LUHMES (cell line): ENCODE data around the genes SBK2, ZNF667, PEG3 and ZNF17.

DNA sequence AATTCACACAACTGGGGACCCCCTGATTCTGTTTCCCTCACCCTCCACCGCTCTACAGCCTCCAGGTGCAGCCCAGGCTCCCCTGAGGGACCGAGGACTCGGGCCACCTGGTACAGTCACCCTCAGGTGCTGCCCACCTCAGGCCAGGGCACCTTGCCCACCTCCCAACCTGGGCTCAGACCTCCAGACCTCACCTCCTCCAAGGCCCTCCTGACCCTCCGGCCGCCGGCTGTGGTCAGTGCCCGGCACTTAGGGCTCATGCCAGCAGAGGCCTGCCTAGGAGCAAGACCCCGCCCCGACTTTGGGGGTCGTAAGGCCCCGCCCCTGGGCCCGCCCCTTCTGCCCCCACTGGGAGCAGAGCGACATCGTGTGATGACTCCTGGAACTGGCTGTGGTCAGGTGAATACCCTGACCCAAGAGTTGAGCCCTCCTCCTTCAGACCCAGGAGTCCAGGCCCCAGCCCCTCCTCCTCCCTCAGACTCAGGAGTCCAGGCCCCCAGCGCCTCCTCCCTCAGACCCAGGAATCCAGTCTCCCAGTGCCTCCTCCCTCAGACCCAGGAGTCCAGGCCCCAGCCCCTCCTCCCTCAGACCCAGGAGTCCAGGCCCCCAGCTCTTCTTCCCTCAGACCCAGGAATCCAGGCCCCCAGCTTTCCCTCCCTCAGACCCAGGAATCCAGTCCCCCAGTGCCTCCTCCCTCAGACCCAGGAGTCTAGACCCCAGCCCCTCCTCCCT is at the start of gene SBK2:
Gene SBK2, minus strand, starts transcription at position 274 of the 732 bp plus-strand sequence.
- PRO-cap = no peak

GRCh38 chr19:55563264-55563632 is 17.4 kb downstream of the ZNF579 start:
- PRO-cap = no peak

GRCh38 chr19:55637068-55637691 is 3.6 kb upstream of the ZNF580 start:
- PRO-cap = no peak

GRCh38 chr19:55652773-55653253 is 2.0 kb upstream of the U2AF2 start:
- PRO-cap = no peak

GRCh38 chr19:55687097-55687899 is 12.3 kb downstream of the EPN1 start:
- PRO-cap = no peak

DNA sequence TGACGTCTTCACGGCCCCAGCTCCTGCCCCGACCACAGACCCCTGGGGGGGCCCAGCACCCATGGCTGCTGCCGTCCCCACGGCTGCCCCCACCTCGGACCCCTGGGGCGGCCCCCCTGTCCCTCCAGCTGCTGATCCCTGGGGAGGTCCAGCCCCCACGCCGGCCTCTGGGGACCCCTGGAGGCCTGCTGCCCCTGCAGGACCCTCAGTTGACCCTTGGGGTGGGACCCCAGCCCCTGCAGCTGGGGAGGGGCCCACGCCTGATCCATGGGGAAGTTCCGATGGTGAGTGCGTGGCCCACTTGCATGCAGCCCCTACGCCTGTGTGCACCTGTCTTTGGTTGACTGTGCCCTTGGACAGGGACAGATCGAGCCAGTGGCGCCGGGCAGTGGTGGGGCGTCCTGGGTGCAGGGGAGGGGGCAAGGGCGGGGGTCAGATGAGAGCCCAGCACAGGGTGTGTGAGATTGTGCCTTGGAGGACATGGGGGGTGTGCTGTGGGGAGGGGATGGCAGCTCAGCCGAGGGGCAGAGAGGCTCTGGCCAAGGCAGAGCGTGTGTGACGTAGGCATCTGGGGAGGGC is 16.8 kb downstream of the EPN1 start:
- PRO-cap = no peak

GRCh38 chr19:56477060-56477664 is at the start of gene ZNF667:
TSS of gene ZNF667 (minus strand) at chr19:56477345.
- PRO-cap = bidirectional peak, plus-strand start at chr19:56477424, minus-strand start at chr19:56477345; bidirectional peak, plus-strand start at chr19:56477589, minus-strand start at chr19:56477534

- PRO-cap = no peak
Measured at GRCh38 chr19:56508309-56508958, 779 bp downstream of the ZNF471 start.

GRCh38 chr19:56720269-56720817 is 48.8 kb upstream of the ZNF835 start:
- PRO-cap = no peak

- PRO-cap = no peak
Measured at GRCh38 chr19:56751034-56751576, 79.5 kb upstream of the ZNF835 start.

GRCh38 chr19:56815847-56816397 is 24.6 kb downstream of the PEG3 start:
- PRO-cap = no peak

DNA sequence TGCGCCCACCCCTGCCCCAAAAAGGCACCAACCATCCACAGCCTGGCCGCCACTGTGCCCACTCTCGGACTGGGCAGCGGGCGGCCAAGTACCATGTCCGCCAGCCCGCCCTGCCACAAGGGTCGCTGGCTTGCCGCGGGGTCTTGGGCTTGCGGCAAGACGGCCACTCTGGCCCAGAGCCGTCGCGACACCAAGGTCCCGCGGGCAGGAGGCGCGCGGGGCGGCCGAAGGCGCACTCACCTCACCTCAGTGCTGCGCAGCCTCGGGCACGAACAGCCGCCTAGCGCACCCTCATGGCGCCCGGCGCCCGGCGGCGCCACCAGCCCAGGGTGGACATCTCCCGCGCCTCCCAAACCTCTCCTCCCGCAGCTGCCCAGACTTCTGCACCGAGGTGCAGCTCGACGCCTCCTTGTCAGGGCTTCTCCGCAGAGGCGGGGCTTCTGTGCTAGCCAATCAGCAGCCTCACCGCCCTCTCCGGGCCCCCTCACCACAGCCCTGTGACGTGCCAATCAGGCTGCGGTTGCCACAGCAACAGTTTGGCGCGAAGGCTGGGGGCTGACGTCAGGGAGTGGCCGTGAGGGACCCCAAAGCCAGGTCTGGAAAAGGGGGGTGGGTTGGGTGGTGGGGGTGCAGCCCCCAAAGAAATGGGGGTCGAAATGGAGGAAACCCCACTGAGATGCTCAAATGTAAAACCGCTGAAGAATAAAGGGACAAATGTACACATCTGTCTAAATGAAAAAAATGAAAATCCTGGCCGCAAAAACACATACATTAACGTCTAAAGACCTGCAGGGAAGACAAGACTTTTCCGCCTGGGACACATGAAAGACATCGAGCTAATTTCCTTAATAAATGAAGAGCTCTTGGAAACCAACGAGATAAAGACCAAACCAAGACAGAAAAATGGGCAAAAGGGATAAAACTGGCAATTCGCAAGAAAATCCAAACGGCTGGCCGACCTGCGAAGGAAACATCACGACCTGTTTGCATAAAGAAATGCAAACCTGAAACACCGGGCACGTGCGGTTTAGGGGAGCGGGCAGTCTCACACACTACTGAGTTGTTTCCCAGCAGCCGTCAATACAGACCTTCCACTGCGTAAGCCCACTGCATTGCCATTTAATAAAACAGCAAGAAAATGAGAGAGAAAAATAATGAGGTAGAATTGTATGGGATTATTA is at the start of gene PEG3:
Gene PEG3, minus strand, starts transcription at position 385 of the 1,181 bp plus-strand sequence.
- PRO-cap = unidirectional peak, minus-strand start at position 385 of the sequence

DNA sequence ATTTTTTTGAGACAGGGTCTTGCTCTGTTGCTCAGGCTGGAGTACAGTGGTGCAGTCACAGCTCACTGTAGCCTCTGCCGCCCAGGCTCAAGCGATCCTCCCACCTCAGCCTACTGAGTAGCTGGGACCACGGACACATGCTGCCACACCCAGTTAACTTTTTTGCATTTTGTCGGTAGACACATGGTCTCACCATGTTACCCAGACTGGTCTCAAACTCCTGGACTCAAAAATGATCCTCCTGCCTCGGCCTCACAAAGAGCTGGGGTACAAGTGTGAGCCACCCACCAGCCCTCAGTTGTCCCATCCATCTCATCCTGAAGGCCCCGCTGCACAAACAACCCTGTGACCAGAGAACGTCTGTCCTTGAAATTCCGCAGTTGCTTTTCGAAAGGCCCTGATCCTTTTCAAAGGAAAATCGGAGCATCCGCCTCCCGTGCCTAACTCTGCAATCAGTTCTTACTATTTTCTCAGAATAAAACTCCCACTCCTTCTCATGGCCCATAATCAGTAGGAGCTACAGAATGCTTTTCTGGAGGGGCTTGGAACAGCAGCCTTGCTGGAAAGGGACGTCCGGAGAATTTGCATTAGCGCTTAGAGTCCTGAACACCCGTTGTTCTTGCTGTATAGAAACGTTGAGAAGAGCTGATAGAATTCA is 138.3 kb upstream of the USP29 start:
- PRO-cap = no peak

- PRO-cap = no peak
Measured at GRCh38 chr19:56995218-56995895, 124.4 kb upstream of the USP29 start.

GRCh38 chr19:57269766-57270238 is 10.5 kb upstream of the ZNF460 start:
- PRO-cap = no peak

DNA sequence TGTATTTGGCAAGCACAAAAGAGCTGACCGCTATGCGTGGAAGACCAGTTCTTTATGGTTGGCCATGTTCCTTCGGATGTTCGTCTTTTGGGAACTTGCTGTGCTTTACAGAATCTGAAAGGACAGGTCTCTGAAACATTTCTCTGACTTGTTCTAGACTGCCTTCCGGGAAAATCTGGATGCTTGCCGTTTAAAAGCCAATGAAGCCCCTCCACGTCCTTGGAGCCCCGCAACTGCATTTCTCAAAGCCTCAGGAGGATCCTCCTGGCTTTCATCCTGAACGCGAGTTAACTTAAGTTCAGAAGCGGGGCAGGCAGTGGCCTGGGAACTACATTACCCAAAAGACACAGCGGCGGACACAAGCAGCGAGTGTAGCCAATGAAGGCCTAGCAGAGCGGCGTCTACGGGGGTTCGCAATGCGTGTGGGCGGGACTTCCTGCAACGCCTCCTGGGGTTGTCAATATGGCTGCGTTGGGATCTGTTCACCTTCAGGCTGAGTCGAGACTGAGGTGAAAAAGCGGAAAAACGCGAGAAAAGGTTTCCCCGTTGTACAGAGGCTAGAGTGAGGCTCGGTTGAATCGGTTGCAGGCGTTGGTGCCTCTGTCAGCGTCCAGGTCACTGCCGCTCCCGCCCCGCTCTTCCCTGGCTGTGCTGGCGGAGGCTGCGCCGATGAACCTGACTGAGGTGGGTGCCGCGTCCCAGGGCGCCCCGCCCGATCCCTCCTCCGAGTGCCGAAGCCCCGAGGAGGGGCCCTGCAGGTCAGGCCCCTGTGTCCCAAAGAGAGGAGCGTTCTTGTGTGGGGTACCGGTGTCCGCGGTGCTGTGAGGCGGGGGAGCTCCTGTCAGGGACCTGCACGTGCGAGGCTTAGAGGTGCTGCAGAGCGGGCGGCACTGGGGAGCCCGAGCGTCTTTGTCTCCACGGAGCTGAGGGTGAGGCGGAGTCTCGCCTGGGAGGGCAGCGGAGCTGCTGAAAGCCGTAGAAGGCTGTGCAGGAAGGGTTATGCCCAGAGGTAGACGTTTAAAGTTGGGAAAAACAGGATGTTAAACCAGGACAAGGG is at the start of gene ZNF17:
Gene ZNF17, plus strand, starts transcription at position 439 of the 1,057 bp plus-strand sequence.
- PRO-cap = bidirectional peak, plus-strand start at position 451 of the sequence, minus-strand start at position 289 of the sequence

- PRO-cap = no peak
Measured at GRCh38 chr19:57538581-57538853, 11.4 kb downstream of the ZNF549 start.

DNA sequence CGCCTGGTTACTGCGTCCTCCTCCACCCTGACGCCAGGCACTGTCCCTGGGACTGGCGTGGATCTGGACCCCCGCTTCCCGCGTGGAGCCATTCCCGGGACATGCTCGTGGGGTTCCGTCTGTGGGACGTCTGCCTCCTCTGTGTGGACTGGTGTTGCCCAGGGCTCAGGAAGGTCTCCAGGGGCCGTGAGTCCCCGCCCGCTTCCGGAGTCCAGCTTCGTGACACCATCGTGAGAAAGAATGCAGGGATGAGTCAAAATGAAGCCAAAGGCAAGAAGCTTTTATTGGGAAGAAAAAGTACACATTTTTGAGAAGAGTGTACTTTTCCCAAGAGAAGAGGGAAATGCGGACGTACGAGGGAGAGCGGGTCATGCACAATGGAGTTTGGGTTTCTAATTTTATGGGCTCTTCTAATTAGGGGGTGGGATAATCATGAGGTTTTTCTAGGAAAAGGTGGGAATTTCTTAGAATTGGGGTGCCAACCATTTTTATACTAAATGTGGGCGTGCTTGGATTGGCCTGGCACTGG is 615 bp upstream of the ZNF550 start:
- PRO-cap = no peak

- PRO-cap = no peak
Measured at GRCh38 chr19:57651200-57651932, 17.4 kb upstream of the ZSCAN4 start.

DNA sequence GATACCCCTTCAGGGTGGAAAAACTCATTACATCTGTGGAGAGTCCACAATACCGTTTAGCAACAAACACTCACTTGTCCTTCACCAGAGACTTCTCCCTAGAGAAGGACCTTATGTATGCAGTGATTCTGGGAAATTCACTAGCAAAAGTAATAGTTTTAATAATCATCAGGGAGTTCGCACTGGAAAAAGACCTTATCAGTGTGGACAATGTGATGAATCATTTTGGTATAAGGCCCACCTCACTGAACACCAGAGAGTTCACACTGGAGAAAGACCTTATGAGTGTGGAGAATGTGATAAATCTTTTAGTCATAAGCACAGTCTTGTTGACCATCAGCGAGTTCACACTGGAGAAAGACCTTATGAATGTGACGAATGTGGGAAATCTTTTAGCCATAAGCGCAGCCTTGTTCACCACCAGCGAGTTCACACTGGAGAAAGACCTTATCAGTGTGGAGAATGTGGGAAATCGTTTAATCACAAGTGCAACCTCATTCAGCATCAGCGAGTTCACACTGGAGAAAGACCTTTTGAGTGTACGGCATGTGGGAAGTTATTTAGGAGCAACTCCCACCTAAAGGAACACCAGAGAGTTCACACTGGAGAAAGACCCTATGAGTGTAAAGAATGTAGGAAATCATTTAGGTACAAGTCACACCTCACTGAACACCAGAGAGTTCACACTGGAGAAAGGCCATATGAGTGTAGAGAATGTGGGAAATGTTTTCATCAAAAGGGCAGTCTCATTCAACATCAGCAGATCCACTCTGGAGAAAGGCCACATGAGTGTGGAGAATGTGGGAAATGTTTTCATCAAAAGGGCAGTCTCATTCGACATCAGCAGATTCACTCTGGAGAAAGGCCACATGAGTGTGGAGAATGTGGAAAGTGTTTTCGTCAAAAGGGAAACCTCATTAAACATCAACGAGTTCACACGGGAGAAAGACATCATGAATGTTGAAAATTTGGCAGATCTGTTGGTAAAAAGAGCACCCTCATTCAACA is 7.4 kb downstream of the ZNF776 start:
- PRO-cap = no peak